Epithelial cell of proximal tubule (primary cell): ENCODE measurements around a stretch of chr2.

- RAMPAGE, long total RNA = no peak
- RRBS = no CpG with 5 or more reads among the region's 2 CpGs
These were observed 51.6 kb upstream of the SLC1A4 start for GRCh38 chr2:64937643-64937927.

DNA sequence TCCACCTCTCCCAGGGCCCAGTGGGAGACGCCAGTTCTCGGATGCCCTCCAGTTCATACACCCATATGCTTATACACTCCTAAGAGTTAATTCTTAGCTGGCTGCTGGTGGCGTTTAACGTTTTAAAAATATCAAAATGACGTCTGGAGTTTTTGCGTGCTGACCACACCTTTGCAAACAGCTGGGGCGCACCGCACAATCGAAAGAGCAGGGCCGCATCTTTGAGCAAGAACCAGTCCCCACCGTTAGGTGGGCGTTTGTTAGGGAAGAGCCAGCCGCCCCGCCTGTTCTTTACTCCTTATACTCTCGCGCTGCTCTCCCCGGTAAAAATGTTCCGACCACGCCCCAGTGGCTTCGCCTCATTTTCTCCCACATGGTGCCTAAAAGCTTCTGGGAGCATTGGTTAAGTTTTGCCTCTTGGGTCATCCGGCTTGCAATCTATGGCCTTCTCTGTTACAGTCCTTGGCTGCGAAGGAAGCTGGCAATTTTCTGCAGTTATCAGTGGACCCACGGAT is 1.0 kb downstream of the SLC1A4 start:
- RAMPAGE, long total RNA = no peak
- RRBS = 79% methylated on average over 5 of the region's 23 CpGs

DNA sequence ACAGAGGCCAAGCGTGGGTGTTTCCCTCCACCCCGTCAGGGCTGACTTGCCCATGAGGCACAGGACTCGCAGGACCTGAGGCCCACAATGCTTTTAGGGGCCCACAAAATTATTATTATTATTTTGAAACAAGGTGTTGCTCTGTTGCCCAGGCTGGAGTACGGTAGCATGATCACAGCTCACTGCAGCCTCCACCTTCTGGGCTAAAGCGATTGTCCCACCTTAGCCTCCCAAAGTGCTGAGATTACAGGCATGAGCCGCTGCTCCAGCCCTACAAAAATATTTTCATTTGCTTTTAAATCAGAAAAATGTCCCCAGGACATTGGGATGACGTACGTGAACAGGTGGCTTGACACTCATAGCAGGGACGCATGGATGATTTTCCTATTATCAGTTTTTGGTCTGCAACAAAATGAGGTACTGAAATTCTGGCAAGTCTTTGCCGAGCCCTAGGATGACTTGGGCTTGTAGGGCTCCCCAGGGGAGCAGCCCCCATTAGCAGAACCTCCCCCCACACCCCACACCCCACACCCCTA is 29.2 kb upstream of the CEP68 start:
- RAMPAGE, long total RNA = no peak
- RRBS = no CpG with 5 or more reads among the region's 10 CpGs

DNA sequence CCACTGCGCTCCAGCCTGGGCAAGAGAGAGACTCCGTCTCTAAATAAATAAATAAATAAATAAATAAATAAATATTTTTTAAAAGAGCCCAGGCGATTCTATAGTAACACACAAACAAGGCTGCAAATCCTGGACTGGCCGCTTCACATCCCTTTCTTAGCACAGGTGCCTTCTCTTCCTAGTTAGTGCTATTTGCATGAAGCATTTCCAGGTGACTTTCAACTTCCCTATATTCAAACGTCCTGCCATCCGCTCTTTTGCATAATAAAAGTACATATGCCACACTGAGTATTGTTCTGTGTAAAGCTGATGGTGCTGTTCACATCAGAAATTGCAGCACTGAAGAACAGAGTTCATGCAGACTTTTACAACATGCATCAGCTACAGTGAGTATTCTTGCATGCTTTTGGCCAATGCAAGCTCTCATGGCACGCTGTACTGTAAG is 25.8 kb upstream of the CEP68 start:
- RAMPAGE, long total RNA = no peak
- RRBS = no CpG with 5 or more reads among the region's 7 CpGs

DNA sequence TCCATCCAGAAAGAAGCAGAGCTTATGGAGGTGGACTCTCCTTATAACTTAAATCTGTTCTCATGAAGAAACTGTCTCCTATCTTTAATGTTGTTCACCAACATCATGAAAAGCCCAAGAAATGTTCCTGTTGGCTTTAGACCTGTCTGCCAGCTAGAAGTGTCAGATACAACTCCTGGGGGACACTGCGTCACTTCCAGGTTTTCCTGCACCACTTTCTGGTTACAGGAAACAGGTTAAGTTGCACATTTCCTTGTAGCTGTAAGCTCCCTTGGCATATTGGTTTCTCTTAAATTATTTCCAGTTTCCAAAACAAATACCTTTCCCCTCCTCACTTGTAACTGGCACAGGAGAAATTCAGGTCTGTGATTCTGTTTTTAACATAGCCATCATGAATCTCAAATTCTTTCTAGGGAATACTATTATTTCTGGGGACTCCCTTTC is 2.9 kb downstream of the CEP68 start:
- RAMPAGE, long total RNA = no peak
- RRBS = no CpG with 5 or more reads among the region's 1 CpG

- RAMPAGE, long total RNA = no peak
- RRBS = no CpG with 5 or more reads among the region's 4 CpGs
These were observed 28.3 kb downstream of the CEP68 start for GRCh38 chr2:65084127-65085274.

GRCh38 chr2:65092699-65093332 is 36.6 kb downstream of the CEP68 start:
- RAMPAGE, long total RNA = no peak
- RRBS = no CpG with 5 or more reads among the region's 4 CpGs

DNA sequence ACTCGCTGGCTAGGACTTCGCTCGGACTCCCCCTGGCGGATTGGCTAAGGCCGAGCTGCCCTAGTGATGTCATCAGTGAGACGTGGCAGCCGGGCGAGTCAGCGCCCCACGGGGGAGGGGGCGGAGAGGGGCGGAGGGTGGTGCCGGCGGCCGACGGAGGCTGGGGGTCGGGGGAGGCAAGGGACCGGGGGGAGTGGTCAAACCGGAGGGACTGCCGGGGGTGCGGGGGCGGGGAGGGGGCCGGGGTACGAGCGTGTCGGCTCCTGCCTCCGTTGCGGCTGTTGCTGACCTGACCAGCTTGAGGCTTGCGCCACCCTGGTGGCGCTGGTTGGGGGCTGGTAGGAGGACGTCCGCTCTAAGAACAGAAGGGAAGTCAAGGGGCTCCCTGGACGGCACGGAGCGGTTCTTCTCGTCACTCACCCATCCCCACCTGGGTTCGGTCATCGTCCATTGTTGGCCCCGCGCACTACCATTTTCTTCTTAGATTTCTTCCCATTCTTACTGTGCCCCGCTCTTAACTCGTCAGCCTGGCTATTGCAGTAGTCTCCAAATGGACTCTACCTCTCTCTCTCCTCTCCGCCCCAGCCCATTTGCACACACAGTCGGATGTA is 576 bp upstream of the RAB1A start:
- RAMPAGE, long total RNA = no peak
- RRBS = 2% methylated on average over 11 of the region's 44 CpGs

DNA sequence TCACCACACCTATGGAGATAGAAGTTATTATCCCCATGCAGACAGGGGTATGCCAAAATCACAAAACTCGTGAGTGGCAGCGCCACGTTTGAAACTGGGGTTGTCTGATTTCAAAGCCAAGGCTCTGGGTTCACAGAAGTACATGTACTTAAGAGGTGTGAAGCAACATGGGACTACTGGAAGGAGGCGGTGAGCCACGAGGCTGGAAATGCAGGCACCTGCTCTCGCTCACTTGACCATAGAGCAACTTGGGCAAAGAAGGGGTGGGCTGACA is 689 bp upstream of the ACTR2 start:
- RAMPAGE, long total RNA = no peak
- RRBS = no CpG with 5 or more reads among the region's 6 CpGs

DNA sequence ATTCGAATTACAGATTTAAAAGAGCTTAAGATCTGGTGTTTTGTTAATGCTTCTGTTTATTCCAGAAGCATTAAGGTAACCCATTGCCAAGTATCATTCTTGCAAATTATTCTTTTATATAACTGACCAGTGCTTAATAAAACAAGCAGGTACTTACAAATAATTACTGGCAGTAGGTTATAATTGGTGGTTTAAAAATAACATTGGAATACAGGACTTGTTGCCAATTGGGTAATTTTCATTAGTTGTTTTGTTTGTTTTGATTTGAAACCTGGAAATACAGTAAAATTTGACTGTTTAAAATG is 41.9 kb downstream of the ACTR2 start:
- RAMPAGE, long total RNA = no peak
- RRBS = no CpG with 5 or more reads among the region's 1 CpG

GRCh38 chr2:65269896-65270357 is 42.3 kb downstream of the ACTR2 start:
- RAMPAGE, long total RNA = no peak
- RRBS = no CpG with 5 or more reads among the region's 2 CpGs

DNA sequence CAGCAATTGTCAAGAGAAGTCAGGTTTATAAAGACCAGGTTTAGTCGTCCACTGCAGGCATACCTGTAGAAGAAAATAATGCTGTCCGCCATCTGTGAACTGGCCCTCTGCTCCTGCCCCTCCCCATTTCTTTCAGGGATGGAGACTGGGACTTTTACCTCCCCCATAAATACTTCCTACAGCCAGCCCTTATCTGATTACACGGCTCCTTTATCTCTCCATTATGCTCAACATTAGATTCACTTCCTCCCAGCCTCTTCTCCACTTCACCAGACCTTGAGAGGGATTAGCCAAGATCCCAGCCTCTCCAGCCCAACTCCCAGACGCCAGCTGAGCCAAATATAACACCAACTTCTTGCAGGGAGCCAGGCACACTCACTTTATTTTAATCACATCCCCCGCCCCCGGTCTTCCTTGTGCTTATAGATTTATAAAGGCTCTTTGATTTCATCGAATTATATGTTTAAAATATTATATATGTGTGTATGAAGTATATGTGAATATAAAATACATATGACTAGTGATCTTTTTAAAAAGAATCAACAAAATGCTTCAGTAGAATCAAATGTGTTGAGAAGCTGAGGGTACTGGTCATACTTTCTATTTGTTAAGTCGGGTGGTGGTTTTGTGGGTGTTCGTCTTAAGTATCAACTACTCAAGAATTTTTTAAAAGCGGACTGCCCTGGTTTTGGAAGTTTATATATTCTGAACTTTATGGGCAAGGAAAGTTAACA is 81.0 kb downstream of the SPRED2 start:
- RAMPAGE, long total RNA = no peak
- RRBS = no CpG with 5 or more reads among the region's 10 CpGs

- RAMPAGE, long total RNA = no peak
- RRBS = 1% methylated on average over 29 of the region's 60 CpGs
These were observed 4.0 kb upstream of the SPRED2 start for GRCh38 chr2:65436233-65437009.

GRCh38 chr2:65780149-65780414 is 347.7 kb upstream of the SPRED2 start:
- RAMPAGE, long total RNA = no peak
- RRBS = no CpG with 5 or more reads among the region's 1 CpG

DNA sequence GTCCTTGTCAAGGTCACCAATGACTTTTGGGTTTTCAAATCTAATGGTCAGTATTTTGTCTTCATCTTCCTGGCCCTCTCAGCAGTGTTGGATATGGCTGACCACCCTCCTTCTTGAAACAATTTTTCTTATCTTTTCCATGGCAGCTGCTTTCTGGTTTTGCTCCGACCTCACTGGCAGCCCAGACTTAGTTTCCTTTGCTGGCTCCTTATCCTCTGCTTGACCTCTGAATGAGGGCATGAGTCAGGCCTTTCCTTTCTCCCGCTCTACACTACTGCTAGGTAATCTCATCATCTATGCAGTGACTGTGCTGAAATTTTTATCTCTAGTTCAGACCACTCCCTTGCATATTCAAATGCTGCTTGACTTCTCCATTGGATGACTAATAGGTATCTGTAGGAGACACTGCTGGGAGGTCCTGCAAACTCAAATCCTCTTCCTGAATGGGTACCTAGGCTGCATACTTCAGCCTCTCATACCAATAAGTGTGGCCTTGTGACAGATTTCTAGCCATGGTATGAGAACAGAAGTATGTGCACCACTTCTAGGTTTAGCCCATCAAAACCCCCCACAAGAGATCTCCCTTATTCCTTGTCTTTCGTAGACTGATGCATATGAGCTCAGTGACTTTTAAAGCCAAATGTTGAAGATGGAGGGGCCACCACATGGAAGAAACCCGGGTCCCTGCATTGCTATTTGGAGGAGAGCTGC is 386.8 kb upstream of the SPRED2 start:
- RAMPAGE, long total RNA = no peak
- RRBS = no CpG with 5 or more reads among the region's 4 CpGs

- RAMPAGE, long total RNA = no peak
- RRBS = no CpG with 5 or more reads among the region's 2 CpGs
These were observed 12.8 kb downstream of the MEIS1 start for GRCh38 chr2:66447612-66448145.

- RAMPAGE, long total RNA = no peak
These were observed 127.1 kb downstream of the MEIS1 start for GRCh38 chr2:66561875-66562561.

DNA sequence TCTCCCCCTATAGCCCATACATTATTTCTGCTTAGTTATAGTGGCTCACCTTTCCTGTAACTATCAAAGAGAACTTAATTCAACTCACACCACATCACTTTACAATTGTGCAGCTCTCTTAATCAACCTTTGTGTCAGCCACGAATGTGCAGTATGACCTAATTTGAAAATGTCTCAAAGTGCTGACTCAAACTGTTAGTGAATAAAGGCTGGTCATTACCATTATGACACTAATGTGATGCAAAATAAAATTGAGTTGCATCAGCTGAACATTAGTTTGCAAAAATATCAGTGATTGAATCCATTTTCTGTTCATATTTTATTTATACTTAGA is 251.8 kb downstream of the MEIS1 start:
- RAMPAGE, long total RNA = no peak
- RRBS = no CpG with 5 or more reads among the region's 1 CpG

- RAMPAGE, long total RNA = no peak
- RRBS = no CpG with 5 or more reads among the region's 5 CpGs
These were observed 268.5 kb upstream of the ETAA1 start for GRCh38 chr2:67128525-67129182.

DNA sequence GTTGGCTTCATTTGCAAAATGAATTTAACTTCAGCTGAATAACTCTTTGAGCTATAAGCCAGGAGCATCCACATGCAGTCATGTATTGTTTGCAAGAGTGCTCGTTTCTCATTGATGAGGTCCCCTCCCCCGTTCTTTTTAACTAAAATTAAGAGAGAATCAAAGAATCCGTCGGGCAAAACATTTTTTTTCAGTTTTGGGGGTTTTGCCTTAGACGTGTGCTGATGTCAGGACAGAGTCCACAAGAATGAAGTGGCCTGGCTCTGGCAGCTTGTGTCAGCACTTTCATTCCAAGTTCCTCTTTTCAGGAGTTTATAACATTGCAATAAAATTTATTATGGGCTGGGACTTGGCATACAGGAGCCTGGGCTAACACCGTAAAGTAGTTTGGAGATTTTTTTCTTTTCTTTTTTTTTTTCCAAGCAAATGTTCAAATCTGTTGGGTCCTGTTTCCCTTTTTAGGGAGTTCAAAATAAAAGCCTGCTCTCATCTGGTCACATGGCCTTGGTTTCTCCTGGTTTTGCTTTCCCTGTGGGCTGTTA is 80.2 kb downstream of the ETAA1 start:
- RAMPAGE, long total RNA = no peak
- RRBS = no CpG with 5 or more reads among the region's 6 CpGs